Cardiac septum (tissue), 1 donor: ENCODE data around the genes NKX6-2, VENTX, FUOM and SPRN.

GRCh38 chr10:132536694-132537673, 603 bp upstream of the INPP5A start:
- PRO-cap = unidirectional peak, minus-strand start at chr10:132537170; unidirectional peak, minus-strand start at chr10:132537216; unidirectional peak, minus-strand start at chr10:132537355; bidirectional peak, plus-strand start at chr10:132537822, minus-strand start at chr10:132537472

DNA sequence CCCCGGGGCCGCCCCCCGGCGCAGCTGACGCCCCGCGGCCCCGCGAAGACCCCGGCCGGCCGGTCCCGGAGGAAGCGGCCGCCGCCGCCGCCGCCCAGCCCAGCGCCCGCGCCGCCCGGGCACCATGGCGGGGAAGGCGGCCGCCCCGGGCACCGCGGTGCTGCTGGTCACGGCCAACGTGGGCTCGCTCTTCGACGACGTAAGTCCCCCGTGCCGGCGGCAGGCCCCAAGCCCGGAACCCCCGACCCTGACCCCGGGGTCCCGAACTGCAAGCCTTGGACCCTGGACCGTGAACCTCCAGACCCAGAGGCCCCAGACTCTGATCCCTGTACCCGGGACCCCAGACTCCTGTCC, 363 bp downstream of the INPP5A start:
- PRO-cap = no peak

DNA sequence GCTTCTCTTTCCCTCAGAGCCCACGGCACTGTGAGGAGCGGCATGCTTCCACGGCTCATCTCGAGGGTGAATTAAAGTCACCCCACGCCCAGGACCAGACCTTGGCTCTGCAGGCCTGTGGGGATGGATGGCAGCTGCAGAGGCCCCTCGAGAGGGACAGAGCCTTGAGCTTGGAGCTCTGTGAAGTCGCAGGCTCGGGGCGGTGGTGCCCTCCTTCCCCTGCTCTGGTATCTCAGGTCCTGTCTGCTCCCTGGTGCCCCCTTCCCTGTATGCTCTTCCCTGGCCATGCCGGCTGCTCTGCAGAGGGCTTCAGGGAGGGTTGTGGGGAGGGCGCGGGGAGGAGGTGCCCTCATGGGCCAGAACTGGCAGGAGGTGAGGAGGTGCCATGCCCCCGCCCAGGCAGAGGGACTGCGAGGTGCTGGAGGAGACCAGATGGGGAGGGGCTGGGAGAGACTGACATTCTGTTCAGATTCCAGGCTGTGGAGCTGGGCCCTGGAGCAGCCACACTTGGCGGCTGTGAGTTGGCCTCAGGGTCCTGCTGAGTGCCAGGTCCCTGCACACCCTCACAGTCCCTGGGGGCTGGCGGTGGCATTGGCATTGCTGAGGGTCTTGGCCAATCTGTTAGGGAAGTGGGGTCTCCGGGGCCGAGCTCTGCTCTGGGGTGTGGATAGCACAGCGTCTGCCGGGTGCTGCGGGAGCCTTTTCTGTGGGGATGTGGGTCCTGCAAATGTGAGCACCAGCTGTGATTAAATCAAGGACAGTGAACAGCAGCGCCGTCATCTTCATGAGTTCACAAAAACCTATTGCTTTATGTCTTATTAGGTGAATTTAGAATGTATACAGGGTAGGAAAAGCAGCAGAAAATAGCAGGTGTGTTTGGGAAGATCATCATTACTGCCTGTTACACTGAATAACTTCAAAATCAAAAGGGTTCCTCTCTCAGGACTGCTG, 25.4 kb downstream of the INPP5A start:
- PRO-cap = no peak

DNA sequence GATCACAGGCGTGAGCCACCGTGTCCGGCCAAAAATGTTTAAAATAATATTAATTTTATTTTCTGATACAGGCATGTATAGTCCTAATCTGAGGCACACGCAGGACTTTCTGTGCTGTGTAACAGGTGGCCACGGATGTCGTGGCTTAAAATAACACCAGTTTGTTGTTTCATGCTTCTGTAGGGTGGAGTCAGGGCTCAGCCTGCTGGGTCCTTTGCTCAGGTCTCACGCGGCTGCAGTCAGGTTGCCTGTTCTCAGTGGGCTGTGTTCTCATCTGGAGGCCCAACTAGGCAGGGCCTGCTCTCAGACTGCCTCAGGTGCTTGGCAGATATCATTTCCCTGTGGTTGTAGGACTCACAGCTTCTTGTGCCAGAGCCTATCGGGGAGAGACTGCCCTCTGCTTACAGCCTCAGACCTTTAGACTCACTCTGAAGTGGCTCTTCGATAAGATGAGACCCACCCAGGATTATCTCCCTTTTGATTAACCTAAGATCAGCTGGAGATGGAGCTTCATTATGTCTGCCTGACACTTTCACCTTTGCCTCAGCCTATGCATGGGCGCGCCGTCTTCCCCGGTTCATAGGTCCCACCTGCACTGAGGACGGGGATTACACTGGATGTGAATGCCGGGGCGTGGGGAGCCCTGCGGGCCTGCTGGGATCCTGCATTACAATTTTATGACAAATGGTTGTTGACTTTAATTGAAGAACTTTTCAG, 55.2 kb downstream of the INPP5A start:
- PRO-cap = no peak

- PRO-cap = no peak
Measured at GRCh38 chr10:132656432-132656901, 118.9 kb downstream of the INPP5A start.

DNA sequence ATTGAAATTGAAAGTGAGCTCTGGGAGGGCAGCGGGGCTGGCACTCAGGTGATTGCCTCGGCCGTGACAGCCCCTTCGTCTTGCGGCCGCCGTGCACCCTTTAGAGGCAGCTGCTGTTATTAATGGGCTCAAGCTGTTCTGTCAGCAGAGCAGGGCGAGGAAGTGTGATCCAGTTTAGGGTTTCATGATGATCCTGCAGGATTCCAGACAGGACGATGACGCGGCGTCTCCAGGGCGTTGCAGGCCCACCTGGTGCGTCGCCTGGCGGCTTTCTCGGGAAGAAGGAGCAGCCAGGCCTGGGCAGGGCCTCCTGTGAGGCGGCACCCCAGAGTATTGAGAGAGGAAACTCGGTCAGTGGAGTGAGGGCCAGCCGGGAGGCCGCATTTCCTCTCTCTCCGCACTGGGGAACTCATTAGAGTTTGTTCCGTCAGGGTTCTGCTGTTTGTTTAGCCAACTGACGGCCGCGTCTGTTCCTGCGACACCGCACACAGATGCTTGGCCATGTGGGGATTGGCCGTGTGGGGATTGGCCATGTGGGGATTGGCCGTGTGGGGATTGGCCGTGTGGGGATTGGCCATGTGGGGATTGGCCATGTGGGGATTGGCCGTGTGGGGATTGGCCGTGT, 62.9 kb downstream of the NKX6-2 start:
- PRO-cap = unidirectional peak, minus-strand start at position 414 of the sequence

- PRO-cap = no peak
Measured at GRCh38 chr10:132724498-132725624, 61.1 kb downstream of the NKX6-2 start.

GRCh38 chr10:132783656-132784554, 2.0 kb downstream of the NKX6-2 start:
- PRO-cap = unidirectional peak, plus-strand start at chr10:132784076

DNA sequence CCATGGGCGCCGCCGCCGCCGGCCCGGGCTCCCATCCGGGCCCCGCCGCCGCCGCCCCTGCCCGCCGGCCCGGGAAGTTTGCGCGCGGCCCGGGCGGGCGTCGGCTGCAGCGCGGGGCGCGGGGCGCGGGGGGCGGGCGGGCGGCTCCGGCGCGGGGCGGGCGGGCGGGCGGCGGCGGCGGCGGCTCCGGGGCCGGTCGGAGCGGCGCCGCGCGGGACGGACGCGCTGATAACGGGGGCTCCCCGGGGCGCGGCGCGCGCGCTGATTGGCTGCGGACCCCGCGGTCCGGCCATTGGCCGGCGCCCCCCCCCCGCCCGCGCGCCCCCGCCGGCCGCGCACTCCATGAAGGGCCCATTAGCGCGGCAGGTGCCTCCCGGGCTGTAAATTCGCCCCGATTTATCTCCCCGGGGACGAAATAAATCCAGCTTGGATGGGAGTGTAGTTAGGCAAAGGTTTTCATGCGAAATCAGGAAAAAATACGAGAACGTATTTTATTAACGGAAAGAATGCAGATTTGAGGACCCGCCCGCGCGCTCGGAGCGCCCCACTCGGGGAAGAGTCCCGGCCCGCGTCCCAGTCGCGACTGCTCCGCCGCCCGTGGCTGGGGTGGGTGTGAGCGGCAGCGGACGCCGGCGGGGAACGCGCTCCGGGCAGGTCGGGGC, at the start of gene NKX6-2:
Gene NKX6-2 (minus strand): TSS at position 203 of the 662 bp plus-strand sequence.
- PRO-cap = no peak

GRCh38 chr10:132877671-132877947, 64.8 kb downstream of the CFAP46 start:
- PRO-cap = no peak

DNA sequence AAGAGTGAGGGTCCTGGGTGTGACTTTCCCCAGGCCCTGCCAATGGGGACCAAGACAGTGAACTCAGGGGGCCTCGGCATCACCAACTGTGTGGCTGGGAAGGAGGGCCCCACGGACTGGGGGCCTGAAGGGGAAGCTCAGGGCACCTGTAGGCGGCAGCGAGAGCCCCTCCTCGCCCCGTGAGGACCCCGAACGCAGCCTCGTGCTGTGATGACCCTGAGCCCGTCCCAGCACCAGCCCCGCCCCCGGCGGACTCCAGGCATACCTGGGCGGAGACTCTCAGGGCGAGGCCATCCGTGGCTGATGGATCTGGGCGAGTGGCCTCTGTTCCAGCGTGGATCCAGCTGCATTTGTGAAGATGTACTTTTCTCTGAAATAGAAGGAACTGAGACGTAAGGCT, 50.4 kb upstream of the CFAP46 start:
- PRO-cap = no peak

- PRO-cap = no peak
Measured at GRCh38 chr10:133237327-133238224, at the start of gene VENTX. TSS of gene VENTX (plus strand) at chr10:133237855.

DNA sequence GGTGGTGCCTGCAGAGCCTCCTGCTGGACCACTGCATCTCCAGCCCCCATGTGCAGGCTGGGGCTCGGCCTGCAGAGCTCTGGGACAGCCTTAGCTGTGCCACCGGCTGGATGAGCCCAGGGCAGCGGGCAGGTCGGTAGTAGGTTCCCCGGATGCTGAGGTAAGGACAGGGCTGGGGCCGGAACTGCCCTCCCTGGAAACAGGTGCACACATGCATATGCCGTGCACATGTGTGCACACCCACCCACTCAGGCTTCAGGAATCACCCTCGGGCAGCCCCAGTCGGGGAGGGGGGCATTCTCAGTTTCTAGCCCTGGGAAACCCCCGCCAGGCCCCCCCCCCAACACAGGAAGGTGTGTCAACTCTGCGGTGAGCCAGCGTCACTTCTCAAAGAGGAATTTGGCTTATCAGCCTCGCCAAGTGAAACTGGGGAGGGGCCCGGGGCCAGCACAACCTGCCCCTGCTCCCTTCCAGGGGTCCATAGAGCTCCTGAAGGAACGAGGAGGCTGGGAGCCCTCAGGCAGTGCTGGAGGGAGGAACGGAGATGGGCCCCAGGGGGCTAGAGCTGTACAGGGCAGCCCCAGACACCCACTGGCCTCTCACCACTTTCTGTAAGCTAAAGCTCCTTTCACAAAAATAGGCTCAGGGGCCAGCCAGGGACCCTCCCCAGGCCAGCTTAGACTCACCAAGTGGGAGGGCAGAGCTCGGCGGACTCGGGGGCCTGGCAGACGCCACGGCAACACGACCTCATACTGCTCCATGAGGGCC, 1.7 kb downstream of the ADAM8 start:
- PRO-cap = unidirectional peak, plus-strand start at position 419 of the sequence

- PRO-cap = bidirectional peak, plus-strand start at chr10:133358183, minus-strand start at chr10:133358019
Measured at GRCh38 chr10:133357002-133358106, at the start of gene FUOM. TSS of gene FUOM (minus strand) at chr10:133358019.

- PRO-cap = no peak
Measured at GRCh38 chr10:133424550-133424863, at the start of gene SPRN. TSS of gene SPRN (minus strand) at chr10:133424625.

- PRO-cap = no peak
Measured at GRCh38 chr10:133527590-133528686, 775 bp downstream of the CYP2E1 start.

GRCh38 chr10:133528687-133529755, 1.9 kb downstream of the CYP2E1 start:
- PRO-cap = no peak

- PRO-cap = no peak
Measured at GRCh38 chr10:133648993-133649389, 22.4 kb upstream of the FRG2B start.